NT2/D1 (cell line): ENCODE measurements around the gene HAO1.

GRCh38 chr20:4161712-4162616, 13.3 kb downstream of the SMOX start:
- RRBS, 2 experiments = 93% methylated on average over 3 of the region's 30 CpGs; no CpG with 5 or more reads in 1 of the 2 experiments

- RRBS, 2 experiments = no CpG with 5 or more reads among the region's 14 CpGs
These were observed 22.9 kb downstream of the SMOX start for GRCh38 chr20:4171381-4172055.

DNA sequence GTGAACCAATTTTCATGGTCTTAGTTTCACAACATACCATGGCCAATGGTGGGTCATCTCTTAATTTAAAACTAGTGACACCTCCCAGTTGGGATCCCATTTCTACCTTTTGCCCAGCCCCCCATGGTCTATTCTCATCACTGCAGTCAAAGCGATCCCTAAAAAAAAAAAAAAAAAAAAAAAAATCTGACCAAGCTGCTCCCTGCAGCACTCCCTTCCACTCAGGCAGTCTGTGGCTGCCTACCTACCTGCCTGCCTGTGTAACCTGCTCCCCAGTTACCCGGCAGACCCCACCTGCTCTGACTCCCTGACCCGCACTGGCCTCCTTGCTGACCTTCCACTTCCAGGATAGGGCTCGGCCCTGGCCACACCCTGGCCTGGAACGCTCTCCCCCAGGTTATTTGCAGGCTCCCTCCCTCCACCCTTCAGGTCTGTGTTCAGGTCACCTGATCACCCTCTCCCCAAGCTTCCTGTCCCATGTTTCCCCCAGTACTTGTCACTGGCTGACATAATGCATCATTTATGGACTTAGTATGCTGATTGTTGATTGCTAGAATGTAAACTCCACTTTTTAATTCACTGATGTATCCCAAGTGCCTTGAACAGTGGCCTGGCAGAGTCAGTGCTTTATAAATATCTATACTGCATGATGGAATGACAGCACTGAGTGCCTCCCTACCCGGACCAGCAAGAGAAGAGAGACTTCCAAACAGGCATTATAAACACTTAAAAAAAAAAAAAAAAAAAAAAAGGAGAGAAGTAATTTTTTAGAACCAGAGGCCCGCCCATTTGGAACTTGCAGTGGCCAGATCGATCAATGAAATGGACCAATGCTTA, 43.7 kb upstream of the RASSF2 start:
- RRBS, 2 experiments = no CpG with 5 or more reads among the region's 8 CpGs

- RRBS, 2 experiments = no CpG with 5 or more reads among the region's 3 CpGs
These were observed 63.3 kb upstream of the RASSF2 start for GRCh38 chr20:4886571-4887174.

GRCh38 chr20:4901738-4902545, 78.5 kb upstream of the RASSF2 start:
- RRBS, 2 experiments = no CpG with 5 or more reads among the region's 3 CpGs

DNA sequence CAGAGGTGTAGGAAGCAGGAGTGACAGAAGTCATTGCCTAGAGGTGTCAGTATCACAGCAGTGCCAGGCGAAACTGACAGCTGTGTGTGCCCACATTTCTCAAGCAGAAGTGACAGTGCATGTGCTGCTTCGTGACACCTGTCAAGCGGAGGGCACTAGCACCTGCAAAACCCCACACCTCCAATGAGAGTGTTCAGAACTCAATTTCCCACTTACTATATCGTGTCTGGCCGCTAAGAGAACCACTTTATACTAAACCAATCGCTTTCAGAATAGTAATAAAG, 82.8 kb downstream of the SLC23A2 start:
- RRBS, 2 experiments = no CpG with 5 or more reads among the region's 6 CpGs

DNA sequence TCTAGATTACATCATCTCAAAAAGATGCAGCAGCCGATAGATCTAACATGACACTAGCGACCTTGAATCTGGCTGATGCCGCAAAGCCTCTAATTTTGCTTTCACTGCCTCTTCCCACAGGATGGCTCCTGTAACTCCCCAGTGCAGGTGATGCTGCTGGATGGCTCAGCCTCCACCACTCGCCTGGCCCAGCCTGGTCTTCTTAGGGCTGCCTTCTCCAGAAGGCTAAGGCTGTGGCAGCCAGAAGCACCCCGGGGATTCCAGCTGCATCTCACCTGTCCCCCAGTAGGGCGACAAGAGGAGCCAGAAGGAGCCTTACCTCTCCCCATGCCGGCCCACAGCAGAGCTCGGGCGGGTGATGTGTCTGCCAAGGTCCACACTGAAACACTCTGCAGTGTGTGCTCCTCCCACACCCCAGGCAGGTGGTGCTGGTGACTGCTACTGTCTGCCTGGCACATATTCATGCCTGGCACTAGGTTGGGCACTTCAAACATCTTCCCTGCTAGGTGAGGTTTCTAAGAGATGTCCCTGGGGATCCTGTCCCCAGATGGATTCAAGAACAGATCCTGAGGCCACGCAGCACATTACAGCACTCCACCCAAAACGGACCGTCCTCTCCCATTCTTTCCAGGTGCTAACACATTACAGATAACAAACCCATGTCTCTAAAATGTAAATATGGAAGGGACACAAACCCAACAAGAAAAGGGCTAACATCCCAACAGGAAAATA, 82.0 kb downstream of the SLC23A2 start:
- RRBS, 2 experiments = 73 to 91% methylated on average over 2 of the region's 12 CpGs

GRCh38 chr20:4926469-4926884, 74.8 kb downstream of the SLC23A2 start:
- RRBS, 2 experiments = no CpG with 5 or more reads among the region's 3 CpGs

DNA sequence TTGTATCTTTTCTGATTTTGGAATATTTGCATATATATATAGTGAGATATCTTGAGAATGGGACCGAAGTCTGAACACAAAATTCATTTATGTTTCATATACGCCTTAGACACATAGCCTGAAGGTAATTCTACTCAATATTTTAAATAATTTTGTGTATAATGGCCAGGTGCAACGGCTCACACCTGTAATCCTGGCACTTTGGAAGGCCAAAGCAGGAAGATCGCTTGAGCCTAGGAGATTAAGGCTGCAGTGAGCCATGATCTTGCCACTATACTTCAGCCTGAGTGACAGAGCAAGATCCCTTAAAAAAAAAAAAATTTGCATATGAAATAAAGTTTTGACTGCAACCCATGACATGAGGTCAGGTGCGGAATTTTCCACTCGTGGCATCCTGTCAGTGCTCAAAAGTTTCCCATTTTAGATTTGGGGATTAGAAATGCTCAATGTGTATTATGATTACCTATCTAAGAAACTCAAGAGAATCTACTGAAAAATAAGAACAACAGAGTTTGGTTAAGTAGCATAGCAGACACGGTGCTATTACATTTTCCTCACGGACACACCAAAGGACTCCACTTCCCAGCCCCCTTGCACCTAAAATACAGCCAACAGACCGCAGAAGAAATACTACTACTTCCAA, 11.8 kb downstream of the SLC23A2 start:
- RRBS, 2 experiments = no CpG with 5 or more reads among the region's 9 CpGs

DNA sequence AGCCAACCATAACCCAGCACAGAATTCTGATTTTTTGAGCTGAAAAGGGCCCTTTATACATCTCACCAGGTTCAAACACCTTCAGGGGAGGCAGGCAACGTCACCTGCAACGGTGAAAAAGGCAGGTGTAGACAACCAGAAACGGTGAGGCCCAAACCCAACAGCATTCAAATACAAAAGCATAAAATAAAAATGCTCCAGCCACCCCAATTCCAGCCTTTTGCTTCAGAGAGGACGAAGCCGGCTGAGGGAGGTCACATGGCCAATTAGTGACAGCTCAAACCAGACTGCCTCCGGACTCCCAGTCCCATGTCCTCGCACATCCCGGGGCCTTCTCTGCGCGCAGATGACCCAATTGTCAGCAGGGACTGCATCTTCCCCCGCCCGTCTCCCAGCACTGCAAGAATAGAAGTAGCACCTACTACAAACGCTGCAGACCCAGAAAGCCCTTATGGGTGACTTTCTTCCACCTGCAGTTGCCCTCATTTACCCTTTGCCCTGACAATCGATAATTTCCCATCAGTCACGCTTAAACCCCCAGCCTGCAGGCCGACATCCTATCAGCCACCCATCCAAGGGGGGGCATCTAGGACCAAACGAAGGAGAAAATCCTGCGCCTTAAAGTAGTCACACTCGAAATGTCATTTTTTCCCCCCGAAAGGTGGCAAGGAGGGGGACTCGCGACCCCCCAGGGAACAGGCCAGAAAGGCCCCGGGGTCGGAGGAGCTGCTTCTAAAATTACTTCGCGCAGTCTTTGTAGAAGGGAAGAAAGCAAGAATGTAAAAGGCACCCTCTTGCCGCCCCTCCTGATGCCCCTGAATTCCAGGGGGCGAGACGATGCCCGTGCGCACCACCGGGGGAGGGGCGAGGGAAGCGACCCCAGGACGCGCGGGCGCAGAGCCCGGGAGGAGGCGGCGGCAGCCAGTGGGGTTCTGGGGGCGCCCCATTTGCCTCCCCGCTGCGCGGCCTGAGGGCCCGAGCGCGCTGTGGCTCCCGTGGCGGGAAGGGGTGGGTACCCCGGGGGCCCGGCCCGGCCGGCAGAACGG, 860 bp downstream of the SLC23A2 start:
- RRBS, 2 experiments = 1 to 3% methylated on average over 9 to 13 of the region's 55 CpGs

DNA sequence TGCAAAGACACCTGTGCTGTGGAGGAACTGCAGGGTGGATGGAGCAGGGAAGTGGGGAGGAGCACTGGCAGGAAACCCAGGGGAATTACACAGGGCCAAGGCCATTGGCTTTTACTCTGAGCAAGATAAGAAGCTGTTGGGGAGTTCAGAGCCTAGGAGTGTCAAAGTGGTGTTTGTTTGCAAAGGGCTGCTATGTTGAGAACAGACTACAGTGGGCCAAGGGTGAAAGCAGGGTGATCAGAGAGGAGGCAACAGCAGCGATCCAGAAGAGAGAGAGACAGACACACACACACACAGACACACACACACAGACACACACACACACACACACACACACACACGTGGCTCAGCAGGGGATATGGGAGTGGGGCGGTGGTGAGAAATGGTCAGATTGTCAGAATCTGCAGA, 75.7 kb downstream of the CDS2 start:
- RRBS, 2 experiments = no CpG with 5 or more reads among the region's 3 CpGs

DNA sequence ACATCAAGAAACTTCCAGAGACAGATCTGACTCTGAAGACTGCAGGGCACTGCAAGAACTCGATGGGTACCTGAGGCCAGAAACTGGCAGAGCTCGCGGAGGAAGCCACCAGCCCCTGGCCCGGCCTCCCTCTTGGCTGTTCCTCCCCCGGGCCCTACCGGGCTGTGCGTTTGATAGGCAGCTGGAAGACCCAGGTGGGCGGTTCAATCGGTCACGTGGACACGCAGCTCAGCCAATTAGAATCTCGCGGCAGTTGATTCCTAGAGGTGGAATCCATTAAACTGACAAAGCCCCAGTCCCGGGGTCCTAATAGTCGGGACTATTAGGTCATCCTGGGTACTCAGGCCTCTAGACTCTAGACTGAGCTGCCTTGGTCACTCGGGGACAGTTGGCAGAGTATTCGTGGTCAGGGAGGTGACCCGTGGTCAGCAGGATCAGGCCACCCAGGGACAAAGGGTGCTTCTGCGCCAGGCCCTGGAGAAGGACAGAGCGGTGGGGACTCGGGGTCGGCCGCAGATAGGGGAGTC, 139.8 kb downstream of the GPCPD1 start:
- RRBS, 2 experiments = no CpG with 5 or more reads among the region's 23 CpGs

DNA sequence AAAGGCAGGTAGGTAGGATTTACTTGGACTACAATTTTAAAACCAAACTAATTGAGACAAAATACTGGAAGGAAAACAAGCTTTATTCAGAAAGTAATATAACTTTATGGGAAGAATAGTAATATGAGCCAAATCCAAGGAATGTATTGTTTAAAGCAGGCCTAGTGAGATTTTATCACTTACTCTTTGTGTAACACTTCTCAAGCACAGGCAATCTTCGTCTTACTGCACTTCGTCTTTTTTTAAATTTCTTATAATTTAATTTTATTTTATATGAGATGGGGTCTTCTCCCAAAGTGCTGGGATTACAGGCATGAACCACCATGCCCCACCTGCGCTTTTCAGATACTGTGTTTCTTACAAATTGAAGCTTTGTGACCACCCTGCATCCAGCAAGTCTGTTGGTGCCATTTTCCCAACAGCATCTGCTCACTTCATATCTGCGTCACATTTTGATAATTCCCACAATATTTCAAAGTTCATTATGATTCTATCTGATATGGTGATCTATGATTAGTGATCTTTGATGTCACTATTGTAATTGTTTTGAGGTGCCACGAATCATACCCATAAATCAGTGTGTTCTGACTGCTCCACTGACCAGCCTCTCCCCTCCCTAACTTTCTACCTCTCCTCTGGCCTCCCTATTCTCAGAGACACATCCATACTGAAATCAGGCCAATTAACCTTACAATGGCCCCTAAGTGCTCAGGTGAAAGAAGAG, 57.9 kb downstream of the GPCPD1 start:
- RRBS, 2 experiments = no CpG with 5 or more reads among the region's 5 CpGs

GRCh38 chr20:5575170-5576146, 35.3 kb downstream of the GPCPD1 start:
- RRBS, 2 experiments = no CpG with 5 or more reads among the region's 7 CpGs

DNA sequence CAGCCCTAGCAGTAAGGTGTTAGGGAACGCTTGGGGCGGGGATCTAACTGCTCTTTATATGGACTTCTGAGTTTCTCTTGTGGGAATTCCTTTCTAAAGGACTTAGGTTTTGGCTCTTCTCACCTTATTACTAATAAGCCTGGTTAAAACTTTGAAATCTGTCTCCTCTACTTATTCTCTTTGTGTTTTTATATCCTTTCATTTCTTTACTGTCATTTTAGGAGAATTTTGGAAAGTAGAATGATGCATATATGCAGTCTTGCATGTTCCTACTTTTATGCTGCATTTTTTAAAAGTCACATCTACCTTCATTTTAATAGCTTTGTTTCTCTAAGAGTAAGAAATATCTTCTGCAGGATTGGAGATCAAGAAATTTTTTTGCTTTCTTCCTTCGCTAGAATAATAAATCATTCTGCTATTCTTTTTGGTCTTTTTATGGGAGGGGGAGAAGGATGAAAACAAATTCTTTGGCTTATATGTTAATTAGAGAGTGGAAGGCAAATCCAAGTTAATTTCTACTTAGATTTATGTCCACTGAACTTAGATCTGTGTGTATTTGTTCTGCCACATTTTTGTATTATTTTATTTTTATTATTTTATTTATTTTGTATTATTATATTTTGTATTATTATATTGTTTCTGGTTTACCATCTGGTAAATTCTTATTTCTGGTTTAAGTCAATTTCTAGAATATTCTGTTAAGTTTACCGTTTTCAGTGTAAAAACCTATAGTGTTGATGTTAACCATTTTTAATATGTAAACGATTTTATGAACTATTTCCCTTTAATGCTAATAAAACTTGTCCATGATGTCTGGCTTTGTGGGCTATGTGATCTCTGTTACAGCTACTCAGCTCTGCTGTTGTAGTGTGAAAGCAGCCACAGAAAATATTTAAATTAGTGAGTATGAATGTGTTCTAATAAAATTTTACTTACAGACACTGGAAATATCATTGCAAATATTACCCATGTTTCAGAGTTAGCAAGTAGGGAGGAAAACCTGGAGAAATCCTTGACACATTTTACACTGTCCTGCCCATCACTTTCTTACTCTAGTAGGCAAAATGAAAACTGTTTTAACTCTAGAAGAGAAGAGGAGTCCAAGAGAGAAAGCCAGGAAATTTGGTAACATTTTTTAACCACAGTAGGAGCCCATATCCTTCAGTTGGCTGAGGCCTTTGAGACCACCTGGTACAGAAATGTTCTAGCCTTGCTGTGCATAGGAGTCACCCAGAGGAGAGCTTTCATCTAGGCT, 22.3 kb downstream of the CRLS1 start:
- RRBS, 2 experiments = no CpG with 5 or more reads among the region's 5 CpGs

DNA sequence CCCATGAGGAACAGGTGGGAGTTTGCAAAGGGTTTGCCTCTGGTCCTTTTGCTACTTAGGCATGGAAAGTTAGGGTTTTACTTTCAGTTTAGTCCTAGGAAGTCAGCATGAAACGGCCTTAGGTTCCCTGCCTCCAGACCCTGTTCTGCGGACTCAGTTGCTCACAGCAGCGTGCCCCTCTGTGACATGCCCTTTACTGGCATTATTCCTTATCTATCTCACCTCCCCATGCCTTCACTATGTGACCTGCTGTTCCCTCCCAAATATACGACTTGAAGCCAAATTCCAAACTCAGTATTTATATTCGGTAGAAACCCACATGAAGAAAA, 206.2 kb upstream of the BMP2 start:
- RRBS, 2 experiments = no CpG with 5 or more reads among the region's 5 CpGs

DNA sequence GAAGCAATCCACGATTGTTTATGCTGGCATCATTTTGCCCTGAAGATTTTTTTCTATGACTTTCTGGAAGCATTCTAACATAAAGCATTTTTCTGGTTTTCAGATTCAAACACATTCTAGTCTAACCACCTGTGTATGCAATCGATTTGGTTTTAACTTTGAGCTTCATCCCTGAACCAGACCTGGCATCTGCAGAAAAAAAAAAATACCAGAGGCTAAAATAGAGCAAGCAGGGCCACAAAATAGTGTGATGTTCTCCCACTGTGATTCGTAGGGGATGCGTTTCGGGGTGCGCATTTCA, 275.4 kb downstream of the HAO1 start:
- RRBS, 2 experiments = no CpG with 5 or more reads among the region's 6 CpGs

DNA sequence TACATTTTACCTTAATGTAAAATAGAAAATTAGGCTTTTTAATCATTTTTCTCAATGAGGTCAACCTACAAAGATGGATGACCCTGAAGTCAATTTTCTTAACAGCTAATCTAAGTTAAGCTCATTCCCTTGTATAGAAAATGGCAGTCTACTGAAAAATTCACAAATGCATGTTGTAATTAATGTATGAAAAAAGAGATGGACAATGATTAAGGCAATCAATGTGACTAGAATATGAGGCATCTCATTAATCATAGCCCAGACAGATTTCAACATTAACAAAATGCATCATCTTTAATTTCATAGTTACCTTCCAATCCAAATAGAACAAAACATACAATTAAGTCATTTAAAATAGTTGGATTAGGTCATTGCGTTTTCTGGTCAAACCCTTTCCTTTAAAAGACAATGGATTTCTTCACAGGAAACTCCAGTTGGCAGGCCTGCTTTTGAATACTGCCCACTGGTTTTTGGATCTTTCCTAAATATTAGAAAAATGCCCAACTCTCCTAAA, 204.0 kb downstream of the HAO1 start:
- RRBS, 2 experiments = no CpG with 5 or more reads among the region's 1 CpG

GRCh38 chr20:7940101-7940804, at the start of gene HAO1:
Gene HAO1, minus strand, starts transcription at chr20:7940458.
- RRBS, 2 experiments = no CpG with 5 or more reads among the region's 5 CpGs